ENCODE data around the genes TRIM21, OR52I1, OR51G1, OR51B4, OR51B6, ARFIP2 and DCHS1.

DNA sequence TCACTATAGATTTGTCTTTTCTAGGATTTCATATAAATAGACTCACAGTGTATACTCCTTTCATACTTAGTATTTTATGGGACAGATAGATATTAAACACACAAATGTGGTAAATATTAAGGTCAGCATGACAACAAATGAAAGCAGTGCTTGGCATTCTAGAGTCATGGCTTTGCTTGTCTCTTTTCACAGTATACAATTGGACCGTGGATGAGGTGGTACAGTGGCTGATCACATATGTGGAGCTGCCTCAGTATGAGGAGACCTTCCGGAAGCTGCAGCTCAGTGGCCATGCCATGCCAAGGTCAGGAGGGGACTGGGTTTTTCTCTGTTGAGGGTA is 39.3 kb upstream of the RRM1 start:
- PRO-cap: no peak
- RAMPAGE, long total RNA, 3 experiments: no peak in any of the 3 experiments

DNA sequence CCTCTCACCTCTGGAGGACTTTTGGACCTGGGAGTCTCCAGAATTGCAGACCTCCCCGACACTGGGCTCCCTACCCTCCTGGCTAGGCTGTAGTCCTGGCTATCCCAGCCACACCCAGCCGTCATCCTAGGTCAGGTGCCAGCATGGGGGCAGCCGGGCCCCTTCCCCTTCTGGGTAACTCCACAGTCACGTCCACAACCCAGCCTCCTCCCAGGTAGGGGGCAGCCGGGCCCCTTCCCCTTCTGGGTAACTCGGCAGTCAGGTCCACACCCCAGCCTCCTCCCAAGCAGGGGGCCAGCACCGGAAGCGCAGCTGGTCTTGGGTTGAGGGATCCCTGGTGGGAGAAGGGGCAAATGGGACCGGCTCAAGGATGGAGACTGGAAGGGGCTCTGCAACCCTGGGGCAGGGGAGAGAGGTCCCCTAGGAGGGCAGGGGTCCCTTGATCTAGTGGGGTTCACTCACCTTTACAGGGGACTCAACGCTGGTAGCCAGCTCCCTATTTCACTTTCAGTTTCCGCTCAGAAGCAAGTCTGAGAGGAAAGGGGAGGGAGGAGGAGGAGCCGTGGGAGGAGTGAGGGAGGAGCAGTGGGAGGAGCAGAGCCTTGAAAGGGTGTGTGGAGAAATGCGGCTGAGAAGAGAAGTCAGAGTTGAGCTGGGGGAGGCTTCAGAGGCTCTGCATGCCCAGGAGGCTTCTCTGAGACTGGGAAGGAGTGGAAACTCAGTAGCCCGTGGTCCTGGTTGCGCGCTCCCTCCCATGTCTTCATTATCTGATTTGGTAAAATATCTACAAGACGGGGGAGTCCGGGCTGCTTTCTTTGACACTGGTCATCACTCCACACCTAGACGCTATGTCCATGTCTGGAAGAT is at the start of gene TRIM21:
TSS of gene TRIM21 (minus strand) at position 532 of the 867 bp plus-strand sequence.
- PRO-cap: bidirectional peak, plus-strand start at position 644 of the sequence, minus-strand start at position 514 of the sequence
- RAMPAGE, long total RNA, 3 experiments: start-site peak on the minus strand in 3 of 3 experiments, centred at positions 515 to 525 of the sequence, 23 to 36 reads per replicate

DNA sequence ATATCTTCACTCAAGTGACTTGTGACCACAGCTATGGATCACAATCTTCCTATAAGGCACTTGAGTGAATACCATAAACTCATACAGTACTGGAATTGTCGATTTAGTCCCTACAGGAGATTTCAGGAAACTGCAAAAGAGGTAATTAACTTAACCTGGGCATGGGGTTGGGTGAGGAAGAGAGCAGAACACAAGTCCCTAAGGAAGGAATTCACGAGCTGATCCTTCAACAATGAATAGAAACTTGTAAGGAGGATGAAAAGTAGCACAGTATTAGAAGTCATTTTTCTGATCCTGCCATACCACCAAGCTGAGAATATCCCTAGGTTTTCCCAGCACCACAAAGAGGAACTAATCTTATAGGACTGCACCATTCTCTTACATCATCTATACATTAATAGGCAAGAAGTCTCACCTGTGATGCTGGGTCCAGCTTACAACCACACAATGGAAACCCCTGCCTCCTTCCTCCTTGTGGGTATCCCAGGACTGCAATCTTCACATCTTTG is at the start of gene OR52I1:
TSS of gene OR52I1 (plus strand) at position 421 of the 509 bp plus-strand sequence.
- PRO-cap: no peak
- RAMPAGE, long total RNA, 3 experiments: no peak in any of the 3 experiments

DNA sequence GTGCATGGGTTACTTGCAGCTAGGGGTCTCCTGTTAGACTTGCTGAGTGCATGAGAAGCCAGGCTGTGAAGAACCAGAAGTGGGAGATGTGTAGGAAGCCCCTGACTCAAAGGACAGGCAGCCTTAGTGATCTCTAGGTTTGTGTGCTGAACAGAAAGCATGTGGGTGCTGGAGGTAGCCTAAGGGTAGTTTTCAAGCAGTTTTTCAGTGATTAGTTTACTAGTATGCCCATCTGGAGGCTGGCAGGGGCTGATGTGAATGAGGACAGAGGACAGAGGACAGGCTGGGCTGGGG is 226 bp downstream of the OR51E1 start:
- PRO-cap: no peak
- RAMPAGE, long total RNA, 3 experiments: no peak in any of the 3 experiments

- PRO-cap: no peak
- RAMPAGE, long total RNA, 3 experiments: no peak in any of the 3 experiments
Measured at GRCh38 chr11:4924071-4924697, at the start of gene OR51G1. Gene OR51G1 (minus strand): TSS chr11:4924339.

- PRO-cap: no peak
- RAMPAGE, long total RNA, 3 experiments: no peak in any of the 3 experiments
Measured at GRCh38 chr11:5301827-5302298, at the start of gene OR51B4. Gene OR51B4 (minus strand): TSS chr11:5301946.

- PRO-cap: no peak
- RAMPAGE, long total RNA, 3 experiments: no peak in any of the 3 experiments
Measured at GRCh38 chr11:5351062-5351636, at the start of gene OR51B6. Gene OR51B6 (plus strand): TSS chr11:5351508.

DNA sequence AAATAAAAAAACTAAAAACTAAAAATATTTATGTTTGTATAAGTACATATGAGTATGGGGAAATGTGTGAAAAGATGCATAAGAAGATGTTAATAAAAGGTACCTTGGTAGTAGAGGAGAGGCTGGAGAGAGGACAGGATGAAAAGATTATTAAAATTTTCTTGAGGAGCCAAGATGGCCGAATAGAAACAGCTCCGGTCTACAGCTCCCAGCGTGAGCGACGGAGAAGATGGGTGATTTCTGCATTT is 13.9 kb upstream of the OR52W1 start:
- PRO-cap: no peak
- RAMPAGE, long total RNA, 3 experiments: no peak in any of the 3 experiments

- PRO-cap: no peak
- RAMPAGE, long total RNA, 3 experiments: no peak in any of the 3 experiments
Measured at GRCh38 chr11:6352660-6353068, 32.4 kb upstream of the CAVIN3 start.

DNA sequence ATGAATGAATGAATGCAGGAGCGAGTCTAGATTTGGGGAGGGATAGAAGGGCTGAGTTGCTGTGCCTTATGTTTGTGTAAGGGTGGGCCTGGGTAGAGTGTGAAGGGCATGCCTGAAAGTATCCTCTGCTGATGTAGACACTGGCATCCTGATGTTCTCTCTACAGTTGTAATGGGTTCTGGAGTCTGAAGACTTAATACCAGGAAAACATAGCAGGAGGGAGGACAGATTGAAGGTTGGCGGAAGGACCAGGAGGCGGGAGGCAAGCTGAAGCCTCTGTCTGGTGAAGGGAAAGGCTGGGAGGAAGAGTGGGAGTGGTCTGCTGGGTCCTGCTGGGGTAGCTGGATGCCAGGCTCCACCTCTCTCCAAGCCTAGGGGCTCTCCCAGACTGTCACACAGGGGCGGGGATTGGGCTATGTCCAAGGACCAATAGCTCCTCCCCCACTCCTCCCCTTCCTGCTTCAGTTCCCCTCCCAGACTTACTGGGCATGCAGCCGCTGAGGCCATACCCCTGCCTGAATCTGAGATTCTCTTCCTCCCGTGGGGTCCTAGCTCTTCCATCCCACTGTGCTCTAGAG is 4.8 kb downstream of the TRIM3 start:
- PRO-cap: unidirectional peak, plus-strand start at position 464 of the sequence
- RAMPAGE, long total RNA, 3 experiments: no peak in any of the 3 experiments

DNA sequence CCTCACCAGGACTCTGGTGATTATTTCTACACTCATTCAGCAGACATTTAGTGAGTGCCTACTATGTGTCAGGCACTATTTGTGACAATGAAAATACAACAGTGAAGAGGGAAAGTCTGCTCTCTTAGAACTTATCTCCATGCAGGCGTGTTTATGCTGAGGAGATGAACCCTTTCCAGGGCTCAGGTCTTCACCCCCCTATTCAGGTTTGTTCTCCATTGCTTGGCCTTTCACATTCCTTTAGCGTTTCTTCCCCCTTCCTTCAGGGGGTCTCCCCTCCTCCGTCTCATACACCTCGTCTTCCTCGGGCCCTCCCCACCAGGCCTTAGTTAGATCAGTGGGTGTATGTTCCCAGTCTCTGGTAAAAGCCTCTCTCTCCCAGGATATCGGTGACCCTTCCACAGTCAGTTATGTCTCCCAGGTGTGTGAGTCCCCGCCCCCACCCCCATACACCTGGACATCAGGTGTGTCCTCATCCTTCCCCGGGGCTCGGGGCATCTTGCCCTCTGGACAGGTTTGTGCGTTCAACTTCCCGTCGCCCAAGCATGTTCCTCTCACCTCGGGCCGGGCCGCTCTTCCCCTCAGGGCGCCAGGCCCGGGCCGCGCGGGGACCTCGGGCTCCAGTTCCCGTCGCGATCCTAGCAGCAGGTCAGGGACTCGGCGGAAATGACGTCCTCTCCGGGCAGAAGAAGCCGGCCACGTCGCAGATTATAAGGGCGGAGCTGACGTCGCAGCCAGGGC is at the start of gene ARFIP2:
TSS of gene ARFIP2 (minus strand) at position 659 of the 741 bp plus-strand sequence.
- PRO-cap: bidirectional peak, plus-strand start outside the sequence, minus-strand start at position 640 of the sequence
- RAMPAGE, long total RNA, 3 experiments: start-site peak on the minus strand in 2 of 3 experiments, centred at positions 652 to 653 of the sequence, 48 to 80 reads per replicate

GRCh38 chr11:6482017-6482406 is 711 bp downstream of the TIMM10B start:
- PRO-cap: no peak
- RAMPAGE, long total RNA, 3 experiments: no peak in any of the 3 experiments

- PRO-cap: no peak
- RAMPAGE, long total RNA, 3 experiments: no peak in any of the 3 experiments
Measured at GRCh38 chr11:6515404-6515813, 18.3 kb downstream of the DNHD1 start.

DNA sequence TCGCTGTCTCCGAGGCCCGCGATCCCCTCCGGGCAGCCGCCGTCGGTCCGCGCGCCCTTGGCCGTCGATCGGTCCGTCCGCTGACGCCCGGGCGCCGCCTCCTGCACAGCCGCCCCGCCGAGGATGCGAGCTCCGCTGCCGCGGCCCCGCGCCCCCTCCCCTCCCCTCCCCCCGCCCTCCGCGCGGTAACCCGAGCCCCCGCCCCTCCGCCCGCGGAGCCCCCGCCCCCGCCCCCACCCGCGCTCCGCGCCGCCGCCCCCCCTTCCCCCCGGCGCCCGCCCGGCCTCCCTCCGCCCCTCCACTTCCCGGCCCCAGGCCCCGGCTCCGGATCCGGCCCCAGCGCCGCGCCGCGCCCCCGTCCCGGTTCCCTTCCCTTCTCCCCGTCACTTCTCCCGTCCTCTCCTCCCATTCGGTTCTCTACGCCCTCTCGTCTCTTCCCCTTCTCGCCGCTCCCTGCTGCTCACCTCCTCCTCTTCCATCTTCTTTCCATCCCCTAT is at the start of gene DCHS1:
TSS of gene DCHS1 (minus strand) at position 137 of the 497 bp plus-strand sequence.
- PRO-cap: bidirectional peak, plus-strand start at position 301 of the sequence, minus-strand start at position 167 of the sequence
- RAMPAGE, long total RNA, 3 experiments: no peak in any of the 3 experiments

GRCh38 chr11:6680731-6681708 is 2.1 kb downstream of the MRPL17 start:
- PRO-cap: no peak
- RAMPAGE, long total RNA, 3 experiments: no peak in any of the 3 experiments

DNA sequence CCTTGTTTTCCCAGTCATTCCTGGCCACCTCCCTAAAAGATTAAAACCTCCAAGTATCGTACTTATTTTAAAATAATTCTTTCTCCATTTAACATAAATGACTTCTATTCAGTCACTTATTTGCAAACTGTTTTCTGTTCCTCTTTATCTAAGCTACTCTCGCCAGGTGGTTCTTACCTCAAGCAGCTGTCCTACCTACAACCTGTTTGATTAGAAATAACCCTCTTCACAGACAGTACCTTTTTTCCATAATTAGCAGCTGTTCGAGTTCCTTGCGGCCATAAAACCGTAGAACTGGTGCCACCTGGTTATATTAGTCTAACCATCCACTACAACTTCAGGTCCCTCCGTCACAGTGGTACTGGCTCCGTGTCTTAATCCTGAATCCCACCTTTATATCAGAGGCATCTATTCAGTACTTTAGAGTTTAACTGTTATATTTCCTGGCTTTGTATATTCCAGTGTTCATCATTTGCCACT is 1.0 kb downstream of the ZNF215 start:
- PRO-cap: no peak
- RAMPAGE, long total RNA, 3 experiments: no peak in any of the 3 experiments

DNA sequence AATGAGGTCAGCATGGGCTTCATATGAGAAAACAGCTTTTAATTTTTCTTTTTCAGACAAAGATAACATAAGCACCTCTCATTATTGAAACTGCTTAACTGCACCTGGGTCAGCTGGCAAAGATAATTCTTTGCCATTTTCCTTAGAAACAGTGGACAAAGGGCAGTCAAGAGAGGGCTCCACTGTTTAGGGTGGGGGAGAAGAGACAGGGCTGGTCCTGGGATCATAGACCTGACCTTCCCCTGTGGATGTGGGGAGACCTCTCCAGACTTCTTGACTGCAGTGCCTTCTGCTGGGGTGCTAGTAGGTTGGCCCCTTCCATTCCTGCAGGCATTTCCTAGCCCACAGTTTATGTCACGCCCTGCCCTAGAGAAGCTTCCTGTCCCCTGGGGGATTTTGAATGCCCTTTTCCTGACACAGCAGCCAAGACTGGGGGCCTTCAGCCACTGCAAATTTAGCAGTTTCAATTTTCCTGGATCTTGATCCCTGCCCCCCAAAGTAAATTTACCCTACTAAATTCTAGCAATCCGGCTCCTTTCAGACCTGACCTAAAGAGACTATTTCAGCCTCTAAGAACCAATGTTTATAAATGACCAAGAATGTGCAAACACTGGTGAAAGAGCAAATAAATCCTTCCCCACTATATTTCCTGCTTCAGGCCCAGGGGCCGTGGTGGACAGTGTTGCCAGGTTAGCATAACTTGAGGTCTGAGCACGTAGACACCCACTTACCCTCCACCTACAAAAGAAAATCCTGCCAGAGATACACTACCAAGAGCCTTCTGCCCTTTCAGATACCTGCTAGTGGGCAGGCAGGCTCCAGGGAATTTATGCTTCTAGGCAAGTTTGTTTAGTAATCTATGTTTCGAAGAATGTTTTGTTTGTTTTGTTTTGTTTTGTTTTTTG is 58.3 kb downstream of the PPFIBP2 start:
- PRO-cap: no peak
- RAMPAGE, long total RNA, 3 experiments: no peak in any of the 3 experiments

GRCh38 chr11:7576736-7576952 is 62.8 kb downstream of the PPFIBP2 start:
- PRO-cap: bidirectional peak, plus-strand start at chr11:7577042, minus-strand start at chr11:7576846
- RAMPAGE, long total RNA, 3 experiments: no peak in any of the 3 experiments

DNA sequence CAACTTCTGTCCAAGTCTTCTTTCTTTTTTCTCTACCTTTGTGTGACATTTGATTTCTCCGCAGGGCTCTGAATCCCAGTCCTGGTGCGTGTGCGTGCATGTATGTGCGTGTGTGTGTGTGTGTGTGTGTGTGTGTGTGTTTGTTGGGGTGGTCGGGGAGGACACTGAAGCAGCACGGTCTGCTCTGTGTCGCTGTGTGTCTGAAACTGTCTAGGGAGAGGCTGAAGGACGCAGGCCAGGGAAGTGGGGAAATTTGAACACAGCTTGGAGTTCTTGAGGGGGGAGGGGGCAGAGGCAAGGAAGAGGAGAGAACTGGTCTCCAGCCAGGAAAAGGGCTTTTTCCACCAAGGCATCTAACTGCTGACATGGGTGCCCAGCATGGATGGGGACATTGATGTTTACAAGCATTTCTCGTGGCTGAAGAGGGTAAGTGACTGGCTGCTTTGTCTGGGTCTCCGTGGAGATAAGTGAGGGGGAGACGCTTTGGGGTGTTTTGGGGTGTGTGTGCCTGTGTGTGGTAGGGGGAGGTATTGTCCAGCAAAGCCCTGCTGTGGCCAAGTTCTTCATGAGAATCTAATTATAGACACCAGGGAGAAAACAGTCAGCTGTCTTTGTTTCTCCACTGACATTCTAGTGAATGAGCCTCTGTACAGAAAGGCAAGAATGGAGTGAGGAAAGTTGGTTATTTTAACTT is 63.6 kb downstream of the PPFIBP2 start:
- PRO-cap: unidirectional peak, plus-strand start at position 143 of the sequence; unidirectional peak, minus-strand start at position 202 of the sequence; bidirectional peak, plus-strand start at position 628 of the sequence, minus-strand start at position 632 of the sequence
- RAMPAGE, long total RNA, 3 experiments: no peak in any of the 3 experiments

- PRO-cap: bidirectional peak, plus-strand start at chr11:7578098, minus-strand start at chr11:7578026
- RAMPAGE, long total RNA, 3 experiments: no peak in any of the 3 experiments
Measured at GRCh38 chr11:7577907-7578328, 64.1 kb downstream of the PPFIBP2 start.